SEM (cell line): ENCODE data around the genes PCP4, FAM3B and TMPRSS2.

DNA sequence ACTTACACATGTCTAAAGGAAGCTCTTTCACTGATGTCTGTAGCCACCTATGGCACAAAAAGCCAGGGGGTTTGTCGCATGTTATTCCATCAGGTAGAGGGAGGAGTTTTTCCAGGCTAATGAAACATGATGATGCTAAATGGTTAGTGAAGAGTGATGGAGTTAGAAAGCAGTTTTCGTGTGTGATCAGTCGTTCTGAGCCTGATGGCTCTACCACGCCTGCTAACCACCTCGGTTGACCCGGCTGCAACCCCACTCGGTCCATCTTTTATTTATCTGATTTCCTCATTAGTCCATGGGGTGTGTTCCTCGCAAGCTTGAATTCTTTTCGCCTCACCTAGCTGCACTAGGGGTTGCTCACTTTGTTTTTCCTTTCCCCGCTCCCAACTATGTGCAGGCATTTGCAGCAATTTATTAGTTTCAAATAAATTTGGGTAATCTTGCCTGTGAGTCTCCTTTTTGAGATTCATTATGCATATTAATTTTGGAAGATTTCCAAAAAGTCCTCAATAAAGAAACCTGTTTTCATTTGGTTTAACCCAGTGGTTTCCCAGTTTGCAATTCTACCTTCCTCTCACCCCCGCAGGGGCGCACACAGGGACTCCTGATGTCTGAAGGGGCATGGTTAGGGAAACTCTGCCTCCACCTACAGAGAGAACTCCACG, 12.5 kb downstream of the B3GALT5 start:
- PRO-cap = no peak

- PRO-cap = no peak
These were observed 63.4 kb downstream of the B3GALT5 start for GRCh38 chr21:39676051-39676699.

DNA sequence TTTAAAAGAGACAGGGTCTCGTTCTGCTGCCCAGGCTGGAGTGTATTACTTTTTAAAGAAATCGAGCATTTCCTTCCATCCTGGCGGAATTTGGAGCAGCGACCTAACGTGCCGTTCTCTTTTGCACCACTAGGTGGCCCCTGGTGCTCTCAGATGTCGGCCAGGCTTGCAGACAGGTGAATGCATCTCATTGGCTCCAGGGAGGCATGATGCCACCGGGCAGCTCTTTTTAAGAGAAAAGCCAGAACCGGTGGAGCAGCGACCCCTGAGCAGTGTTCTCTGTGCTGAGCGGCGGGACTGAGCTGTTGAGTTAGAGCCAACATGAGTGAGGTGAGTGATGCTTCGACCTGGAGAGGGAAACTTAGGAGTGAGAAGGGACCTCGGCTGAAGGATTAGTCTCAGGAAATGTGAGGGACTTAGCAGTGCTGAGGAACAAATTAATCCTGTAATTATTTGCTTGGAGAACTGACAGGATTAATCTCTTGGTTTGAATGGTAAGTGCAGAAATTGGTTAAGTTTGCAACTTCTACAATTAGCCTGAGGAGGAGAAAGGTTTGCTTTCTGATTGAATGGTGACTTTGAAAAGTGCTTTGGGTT, at the start of gene PCP4:
TSS of gene PCP4 (plus strand) at position 258 of the 597 bp plus-strand sequence.
- PRO-cap = no peak

DNA sequence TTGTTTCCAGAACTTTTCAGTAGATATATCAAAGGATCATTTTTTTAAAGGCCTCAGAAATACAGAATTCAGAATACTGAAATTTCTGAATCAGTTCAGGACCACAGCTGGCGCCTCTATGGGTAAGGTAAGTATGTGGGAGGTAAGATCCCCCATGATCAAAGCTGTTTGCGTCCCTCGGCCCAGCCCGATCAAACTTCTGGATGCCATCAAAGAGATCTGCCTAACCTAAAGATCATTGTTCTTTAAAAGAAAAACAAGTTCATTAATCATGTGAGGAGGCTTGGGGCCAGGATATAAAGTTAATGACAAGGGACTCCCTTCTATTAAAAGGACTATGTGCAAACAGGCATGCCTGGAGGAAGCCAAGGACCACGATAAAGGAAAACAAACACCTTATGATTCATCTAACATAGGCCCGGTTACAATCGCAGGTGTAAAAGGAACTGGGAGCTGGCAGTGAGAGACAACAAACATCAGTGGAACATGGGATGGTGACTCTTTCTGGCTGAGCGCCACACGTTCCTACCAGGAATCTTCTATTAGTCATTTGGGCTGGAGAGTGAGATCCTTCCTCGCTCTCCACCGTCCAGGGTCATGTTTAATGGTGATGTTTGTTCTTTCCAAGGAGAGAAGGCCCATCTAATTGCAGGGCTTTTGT, 2.8 kb upstream of the BACE2 start:
- PRO-cap = no peak

DNA sequence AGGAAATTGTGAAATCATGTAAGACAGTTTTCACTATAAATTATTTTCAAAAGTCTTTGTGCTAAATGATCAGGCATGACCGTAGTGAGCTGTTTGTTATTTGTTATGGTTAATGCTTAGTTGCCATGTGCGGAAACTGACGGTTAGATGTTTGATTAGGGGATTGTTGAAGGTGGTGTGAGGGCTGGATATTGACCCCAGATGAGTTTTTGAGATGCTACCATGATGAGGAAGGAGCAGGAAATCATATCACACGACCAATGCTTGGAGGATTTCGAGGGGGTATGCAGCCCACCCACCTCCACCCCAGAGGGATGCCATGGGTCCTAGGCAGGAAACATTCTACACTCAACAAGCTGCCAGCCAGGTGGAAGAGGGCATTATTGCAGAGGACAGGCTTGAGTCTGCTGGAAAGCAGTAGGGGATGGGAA, 34.1 kb downstream of the BACE2 start:
- PRO-cap = no peak

DNA sequence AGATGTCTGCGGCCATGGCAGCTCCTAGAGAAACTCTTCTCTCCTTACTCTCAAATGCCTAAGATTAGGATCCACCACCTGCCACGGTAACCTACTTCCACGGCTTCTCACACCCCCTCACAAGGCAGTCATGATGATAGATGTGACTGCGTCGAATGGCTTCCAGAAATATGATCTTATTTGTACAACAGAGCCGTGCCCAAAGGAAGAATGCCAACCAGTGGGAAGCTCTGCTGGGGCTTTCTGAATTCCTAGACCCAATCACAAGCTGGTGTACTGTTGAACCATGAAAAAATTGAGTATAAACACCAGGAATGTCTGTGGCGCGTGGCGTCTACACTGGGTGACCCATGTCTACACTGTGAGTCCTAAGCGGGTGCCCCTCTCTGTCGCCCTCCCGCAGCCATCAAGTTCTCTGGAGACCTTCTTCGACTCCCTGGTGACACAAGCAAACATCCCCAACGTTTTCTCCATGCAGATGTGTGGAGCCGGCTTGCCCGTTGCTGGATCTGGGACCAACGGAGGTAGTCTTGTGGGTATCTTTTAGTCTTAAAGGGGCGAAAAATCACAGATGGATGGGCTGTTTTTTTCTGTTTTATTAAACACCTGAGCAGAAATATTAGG, 73.6 kb downstream of the BACE2 start:
- PRO-cap = no peak

- PRO-cap = no peak
These were observed at the start of gene FAM3B for GRCh38 chr21:41316028-41317354. TSS of gene FAM3B (plus strand) at chr21:41316801.

DNA sequence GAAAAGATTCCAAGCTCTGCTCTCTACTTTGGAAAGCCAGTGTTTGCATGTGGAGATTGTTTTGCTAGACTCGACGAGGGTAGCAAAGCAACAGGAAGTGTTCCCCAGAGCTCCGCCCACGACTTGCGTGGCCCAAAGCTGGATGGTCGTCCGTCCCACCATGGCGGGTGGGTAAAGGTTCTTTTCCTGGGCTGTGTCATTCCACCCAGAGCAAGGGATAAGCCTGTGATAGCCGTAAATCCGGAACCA, 8.0 kb downstream of the MX2 start:
- PRO-cap = no peak

- PRO-cap = no peak
These were observed 3.0 kb downstream of the MX1 start for GRCh38 chr21:41428983-41429496.

GRCh38 chr21:41499379-41499807, 8.6 kb downstream of the TMPRSS2 start:
- PRO-cap = no peak

GRCh38 chr21:41503928-41504820, 3.8 kb downstream of the TMPRSS2 start:
- PRO-cap = no peak

GRCh38 chr21:41507826-41508462, at the start of gene TMPRSS2:
TSS of gene TMPRSS2 (minus strand) at chr21:41508158.
- PRO-cap = no peak

- PRO-cap = no peak
These were observed 52.8 kb upstream of the TMPRSS2 start for GRCh38 chr21:41560731-41561257.

GRCh38 chr21:41565370-41565639, 57.3 kb upstream of the TMPRSS2 start:
- PRO-cap = no peak

DNA sequence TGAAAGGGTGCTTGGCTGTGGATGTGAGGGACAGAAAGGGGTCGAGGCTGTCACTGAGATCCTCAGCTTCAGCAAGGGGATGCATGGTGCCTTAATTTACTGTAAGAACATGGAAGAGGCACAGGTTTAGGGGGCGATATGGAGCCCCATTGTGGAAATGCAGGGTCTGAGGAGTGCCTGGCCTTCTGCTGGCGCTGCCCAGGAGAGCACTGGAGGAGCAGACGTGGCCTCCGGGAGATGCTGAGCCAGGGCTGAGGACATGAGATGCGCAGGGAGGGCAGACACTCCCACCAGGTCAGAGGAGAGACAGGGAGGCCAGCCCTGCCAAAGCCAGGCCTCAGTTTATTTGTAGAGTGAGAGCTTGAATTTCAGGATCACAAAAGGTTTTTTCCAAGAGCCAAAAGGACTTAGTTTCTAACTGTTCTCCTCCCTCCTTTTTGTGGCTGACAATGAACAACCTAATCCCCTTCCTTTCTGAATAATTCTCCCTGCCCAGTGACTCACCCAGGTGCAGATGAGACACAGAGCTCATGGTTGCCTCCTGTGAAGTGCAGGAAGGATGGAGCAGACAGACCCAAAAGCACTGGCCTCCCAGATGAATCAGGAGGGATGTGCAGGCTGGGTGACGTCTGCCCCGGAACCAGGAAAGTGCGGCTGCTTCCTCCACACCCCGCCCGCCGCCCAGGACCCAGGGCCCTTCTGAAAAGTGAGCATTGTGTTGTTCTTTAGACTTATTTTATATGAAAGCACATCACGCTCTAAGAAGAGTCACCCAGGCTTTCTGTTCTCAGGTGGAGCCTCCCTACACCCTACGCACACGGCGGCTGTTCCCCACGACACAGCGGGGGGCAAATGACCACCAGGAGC, 73.0 kb upstream of the TMPRSS2 start:
- PRO-cap = no peak

GRCh38 chr21:41711634-41711986, 55.2 kb downstream of the RIPK4 start:
- PRO-cap = no peak

DNA sequence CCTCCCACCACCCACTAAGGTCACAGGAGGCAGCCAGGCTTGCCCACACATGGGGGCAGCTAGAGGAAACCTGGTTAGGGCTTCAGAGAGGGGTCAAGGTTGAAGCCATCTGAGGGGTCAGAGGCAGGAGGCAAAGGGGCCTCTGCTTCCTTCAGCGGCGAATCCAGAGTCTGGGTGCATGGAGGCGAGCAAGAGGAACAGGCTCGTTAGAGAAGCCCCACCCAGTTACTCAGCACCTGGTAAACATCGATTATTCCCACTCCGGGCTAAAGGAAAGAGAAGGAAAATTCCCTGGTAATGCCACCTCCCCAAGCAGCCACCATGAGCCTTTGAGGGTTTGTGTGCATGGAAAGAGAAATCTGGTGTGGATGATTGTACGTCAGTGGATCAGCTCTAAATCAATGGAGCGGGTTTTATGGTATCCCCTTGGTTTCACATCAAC, 36.9 kb downstream of the RIPK4 start:
- PRO-cap = no peak

DNA sequence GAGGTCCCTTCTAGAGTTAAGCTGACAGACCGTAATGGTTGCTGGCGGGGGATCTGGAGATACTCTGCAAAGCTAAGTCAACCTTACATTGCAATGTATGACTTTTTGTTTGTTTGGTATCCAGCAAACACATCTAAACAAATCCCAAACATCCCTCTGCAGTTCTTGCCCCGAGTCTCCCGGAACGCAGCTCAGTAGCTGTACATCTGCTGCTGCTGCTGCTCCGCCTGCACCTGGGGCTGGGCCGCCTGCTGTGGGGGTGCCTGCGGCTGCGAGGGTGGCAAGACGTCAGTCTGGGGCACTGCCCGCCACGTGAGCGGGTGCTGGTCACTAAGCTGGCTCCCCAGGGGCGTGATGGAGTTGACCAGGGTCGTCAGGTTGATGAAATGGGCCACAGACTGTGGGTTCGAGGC, 34.2 kb upstream of the RIPK4 start:
- PRO-cap = no peak

DNA sequence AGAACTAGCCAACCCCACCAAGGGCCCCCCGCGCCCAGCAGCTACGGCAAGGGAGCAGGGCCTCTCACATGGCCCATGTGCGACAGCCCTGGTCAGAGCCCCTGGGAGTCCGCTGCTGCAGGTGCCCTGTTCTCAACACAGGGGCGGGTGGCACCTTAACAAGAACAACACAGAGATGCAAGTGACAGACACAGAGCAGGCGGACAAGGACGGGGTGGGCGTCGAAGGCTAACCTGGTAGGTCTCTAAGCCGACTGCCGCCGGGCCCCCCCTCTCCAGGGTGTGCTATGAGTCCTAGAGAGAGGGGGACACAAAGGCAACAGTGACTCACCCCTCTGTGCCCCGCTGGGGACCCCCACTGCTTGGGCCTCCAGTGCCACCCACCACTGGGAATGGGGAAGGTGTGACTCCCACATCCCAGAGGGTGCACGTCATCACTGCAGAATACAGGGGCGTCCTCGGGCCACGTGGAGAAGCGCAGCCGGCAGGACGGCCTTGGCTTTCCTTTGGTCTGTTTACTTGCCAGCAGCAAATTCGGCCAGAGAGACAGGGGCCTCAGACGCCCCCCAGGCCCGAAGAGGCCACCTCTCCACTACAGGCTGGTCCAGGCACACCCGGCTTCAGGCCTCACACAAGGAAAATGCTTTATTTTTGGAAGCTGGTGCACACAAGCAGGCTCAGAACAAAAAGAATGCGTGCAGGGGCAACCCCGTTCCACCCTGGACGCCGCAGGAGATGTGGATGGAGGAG, 44.7 kb downstream of the PRDM15 start:
- PRO-cap = no peak

- PRO-cap = no peak
These were observed 43.5 kb downstream of the PRDM15 start for GRCh38 chr21:41835365-41836381.